ENCODE results near the genes CD300LF, GRIN2C and LLGL2.

GRCh38 chr17:74712842-74713146 lies at the start of gene CD300LF:
TSS of gene CD300LF (minus strand) at chr17:74712923.
- RRBS, result no CpG with 5 or more reads among the region's 7 CpGs
CAGE:
- cytosol, long polyA plus RNA, result no peak
- long polyA plus RNA, result no peak
- nucleus, long polyA plus RNA, result no peak

DNA sequence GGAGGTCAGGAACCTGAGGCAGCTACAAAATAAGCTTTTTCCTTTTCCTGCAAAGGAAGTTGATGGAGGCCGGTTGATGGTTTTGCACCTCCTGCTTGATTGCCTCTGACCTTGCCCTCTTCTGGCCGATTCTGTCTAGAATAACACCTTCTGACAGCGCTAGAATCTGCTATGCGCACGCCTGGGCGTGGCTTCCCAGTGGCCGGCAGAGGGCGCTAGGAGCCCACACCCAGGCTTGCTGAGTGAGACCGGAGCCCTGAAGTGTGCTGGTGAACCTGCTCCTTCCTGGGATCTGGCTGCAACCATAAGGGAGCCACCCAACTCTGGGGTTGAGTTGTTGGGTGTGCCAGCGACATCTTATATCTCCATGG lies 15.1 kb downstream of the TMEM104 start:
- RRBS, result 5% methylated on average over 3 of the region's 10 CpGs
CAGE:
- cytosol, long polyA plus RNA, result no peak
- long polyA plus RNA, result no peak
- nucleus, long polyA plus RNA, result no peak

DNA sequence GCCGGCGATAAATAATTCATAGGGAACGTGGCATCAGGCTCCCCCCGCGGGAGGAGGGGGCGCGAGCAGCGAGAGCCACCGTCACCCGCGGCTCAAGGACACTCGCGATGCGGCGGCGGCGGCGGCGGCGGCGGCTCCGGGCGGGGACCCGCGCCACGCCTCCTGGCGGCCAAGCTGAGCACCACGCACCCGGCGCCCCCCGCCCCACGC lies at the start of gene GRIN2C:
GRIN2C (minus strand) TSS at position 111 of the 210 bp plus-strand sequence.
- RRBS, result 2% methylated on average over 9 of the region's 32 CpGs
CAGE:
- cytosol, long polyA plus RNA, result no peak
- long polyA plus RNA, result no peak
- nucleus, long polyA plus RNA, result no peak

GRCh38 chr17:74861169-74862100 lies 1.8 kb upstream of the GRIN2C start:
- RRBS, result 4% methylated on average over 53 of the region's 107 CpGs
CAGE:
- cytosol, long polyA plus RNA, result no peak
- long polyA plus RNA, result no peak
- nucleus, long polyA plus RNA, result no peak

DNA sequence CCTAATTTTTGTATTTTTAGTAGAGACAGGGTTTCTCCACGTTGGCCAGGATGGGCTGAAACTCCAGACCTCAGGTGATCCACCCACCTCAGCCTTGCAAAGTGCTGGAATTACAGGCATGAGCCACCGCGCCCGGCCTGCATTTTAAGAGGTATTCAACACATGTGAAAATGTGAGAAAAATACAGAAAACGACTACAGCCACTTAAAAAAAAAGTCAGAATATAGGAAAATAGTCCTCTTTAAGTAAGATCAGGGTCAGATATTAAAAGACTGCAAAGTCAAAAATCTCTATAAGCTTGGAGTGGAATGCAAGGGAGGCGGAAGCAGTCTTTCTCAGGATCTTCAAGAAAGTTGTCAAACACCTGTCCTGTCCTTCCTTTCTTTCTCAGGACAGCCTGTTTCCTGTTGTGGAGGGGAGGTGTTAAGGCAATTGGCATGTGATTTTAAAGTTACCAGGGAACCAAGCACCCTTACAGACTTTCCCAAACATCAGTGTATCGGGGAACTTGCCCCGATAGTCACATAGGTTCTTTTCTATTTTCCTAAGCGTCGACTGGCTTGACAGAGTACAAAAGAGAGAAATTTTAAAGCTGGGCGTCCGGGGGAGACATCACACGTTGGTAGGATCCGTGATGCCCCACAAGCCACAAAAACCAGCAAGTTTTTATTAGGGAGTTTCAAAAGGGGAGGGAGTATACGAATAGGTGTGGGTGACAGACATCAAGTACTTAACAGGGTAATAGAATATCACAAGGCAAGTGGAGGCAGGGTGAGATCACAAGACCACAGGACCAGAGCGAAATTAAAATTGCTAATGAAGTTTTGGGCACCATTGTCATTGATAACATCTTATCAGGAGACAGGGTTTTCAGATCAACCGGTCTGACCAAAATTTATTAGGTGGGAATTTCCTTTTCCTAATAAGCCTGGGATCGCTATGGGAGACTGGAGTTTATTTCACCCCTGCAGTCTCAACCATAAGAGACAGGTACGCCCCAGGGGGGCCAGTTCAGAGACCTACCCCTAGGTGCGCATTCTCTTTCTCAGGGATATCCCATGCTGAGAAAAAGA lies 1.9 kb downstream of the ATP5PD start:
- RRBS, result no CpG with 5 or more reads among the region's 20 CpGs
CAGE:
- cytosol, long polyA plus RNA, result no peak
- long polyA plus RNA, result no peak
- nucleus, long polyA plus RNA, result no peak

- RRBS, result no CpG with 5 or more reads among the region's 56 CpGs
CAGE:
- cytosol, long polyA plus RNA, result no peak
- long polyA plus RNA, result no peak
- nucleus, long polyA plus RNA, result no peak
Measured at GRCh38 chr17:75045956-75046817, 582 bp downstream of the ATP5PD start.

GRCh38 chr17:75084216-75084634 lies 3.5 kb upstream of the SLC16A5 start:
- RRBS, result no CpG with 5 or more reads among the region's 10 CpGs
CAGE:
- cytosol, long polyA plus RNA, result no peak
- long polyA plus RNA, result no peak
- nucleus, long polyA plus RNA, result no peak

DNA sequence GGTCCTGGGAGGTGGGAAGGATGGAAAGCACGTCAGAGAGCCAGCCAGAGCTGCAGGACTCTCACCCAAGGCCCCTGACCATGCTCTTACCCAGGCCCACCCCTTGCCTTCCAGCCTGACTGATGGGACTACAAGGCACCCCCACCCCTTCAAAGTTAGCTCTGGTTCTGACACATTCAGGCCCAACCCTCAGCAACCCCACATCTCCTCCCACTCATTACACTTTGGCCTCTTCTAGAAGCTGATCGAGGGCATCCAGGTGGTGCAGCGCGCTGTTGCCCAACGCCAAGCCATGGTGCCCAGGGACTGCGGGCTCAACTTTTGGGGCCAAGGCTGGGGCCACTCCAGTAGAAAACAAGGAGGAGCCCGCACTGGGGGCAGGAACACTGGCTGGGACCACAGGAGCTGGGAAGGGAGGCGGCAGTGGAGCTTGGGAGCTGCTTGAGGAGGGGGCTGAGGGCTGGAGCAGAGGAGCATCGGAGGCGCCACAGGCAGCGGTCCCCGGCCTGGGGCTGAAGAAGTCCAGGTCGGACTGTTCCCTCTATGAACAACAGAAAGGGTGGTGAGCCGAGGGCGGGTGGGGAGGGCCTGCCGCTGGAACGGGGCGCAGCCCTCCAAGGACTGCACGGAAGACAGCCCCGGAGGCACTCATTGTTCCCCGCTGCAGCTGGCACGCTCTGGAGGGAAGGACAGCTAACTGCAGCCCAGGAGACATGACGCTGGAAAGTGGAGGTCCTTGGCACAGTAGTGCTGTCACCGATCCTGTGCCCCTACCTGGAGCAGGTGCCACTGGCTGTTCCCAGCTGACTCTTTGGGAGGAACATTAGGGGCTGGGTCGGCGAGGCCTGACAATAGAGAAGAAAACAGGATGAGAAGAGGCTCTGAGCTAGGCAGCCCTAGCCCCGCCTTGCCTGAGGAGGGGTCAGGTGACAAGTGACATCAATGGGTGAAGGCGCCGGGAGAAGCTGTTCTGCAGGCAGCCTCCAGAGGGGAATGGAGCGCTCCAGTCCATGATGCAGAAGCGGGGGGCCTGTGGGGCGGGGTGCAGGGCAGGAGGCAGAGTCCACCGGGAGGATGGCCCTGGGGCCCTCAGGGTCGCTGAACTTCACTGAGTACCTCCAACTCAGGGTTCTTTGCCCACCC lies 21.5 kb downstream of the GGA3 start:
- RRBS, result 42% methylated on average over 2 of the region's 34 CpGs
CAGE:
- cytosol, long polyA plus RNA, result no peak
- long polyA plus RNA, result no peak
- nucleus, long polyA plus RNA, result no peak

GRCh38 chr17:75244560-75245198 lies 16.7 kb downstream of the GGA3 start:
- RRBS, result no CpG with 5 or more reads among the region's 17 CpGs
CAGE:
- cytosol, long polyA plus RNA, result no peak
- long polyA plus RNA, result no peak
- nucleus, long polyA plus RNA, result no peak

- RRBS, result no CpG with 5 or more reads among the region's 14 CpGs
CAGE:
- cytosol, long polyA plus RNA, result no peak
- long polyA plus RNA, result no peak
- nucleus, long polyA plus RNA, result no peak
Measured at GRCh38 chr17:75313588-75314318, 24.5 kb upstream of the SLC25A19 start.

- RRBS, result no CpG with 5 or more reads among the region's 4 CpGs
CAGE:
- cytosol, long polyA plus RNA, result no peak
- long polyA plus RNA, result no peak
- nucleus, long polyA plus RNA, result no peak
Measured at GRCh38 chr17:75316441-75316984, 27.3 kb upstream of the SLC25A19 start.

DNA sequence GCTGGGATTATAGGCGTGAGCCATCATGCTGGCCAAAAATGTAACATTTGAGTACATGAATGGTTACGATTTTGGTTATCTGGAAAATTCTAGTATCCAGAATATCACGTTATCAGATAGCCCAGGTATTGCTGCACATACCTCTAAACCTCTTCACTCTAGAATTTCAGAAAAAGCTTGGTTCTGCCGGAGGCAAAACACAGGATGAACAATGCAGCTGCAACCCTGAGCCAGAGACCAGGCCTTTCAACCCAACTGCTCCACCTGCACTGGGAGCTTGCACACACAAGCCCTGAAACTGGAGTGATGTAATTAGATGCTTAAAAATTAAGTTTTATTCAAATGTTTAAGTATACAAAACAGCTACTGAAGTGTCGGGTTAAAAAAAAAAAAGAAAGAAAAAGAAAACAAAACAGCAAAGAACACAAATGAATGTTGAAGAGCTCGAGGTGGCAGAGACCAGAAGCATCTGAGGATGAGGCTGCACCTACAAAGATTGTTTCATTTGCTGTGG lies 47.8 kb upstream of the SLC25A19 start:
- RRBS, result no CpG with 5 or more reads among the region's 6 CpGs
CAGE:
- cytosol, long polyA plus RNA, result no peak
- long polyA plus RNA, result no peak
- nucleus, long polyA plus RNA, result no peak

DNA sequence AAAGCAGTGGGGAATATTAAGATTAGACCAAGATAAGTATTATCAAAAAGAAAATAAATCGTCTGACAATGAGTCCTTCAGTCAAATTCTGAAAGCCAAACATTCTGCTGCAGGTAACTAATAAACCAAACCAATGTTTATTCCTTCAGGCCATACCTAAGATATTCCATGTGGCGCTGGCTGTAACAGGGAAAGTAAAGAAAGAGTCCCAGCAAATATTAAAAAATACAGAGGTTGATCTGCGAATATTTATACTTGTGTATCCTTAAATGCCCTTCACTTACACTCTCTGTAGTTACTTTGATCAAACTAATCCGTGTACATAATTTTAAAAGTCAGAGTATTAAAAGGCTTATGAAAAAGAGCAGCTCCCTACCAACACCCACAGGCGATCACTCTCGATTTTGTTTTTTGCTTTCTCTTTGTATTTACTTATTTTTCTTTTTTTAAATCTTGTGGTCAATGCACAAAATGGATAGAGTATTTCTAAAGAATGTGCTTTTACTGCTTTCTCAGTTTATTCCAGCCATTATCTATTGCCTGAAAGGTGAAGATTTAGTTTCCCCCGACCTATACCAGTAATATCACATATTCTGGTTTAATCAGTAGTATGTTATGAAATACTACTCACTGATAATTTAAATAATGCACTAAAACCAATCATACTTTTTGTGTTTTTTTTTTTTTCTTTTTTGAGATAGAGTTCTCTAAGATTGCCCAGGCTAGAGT lies 10.1 kb downstream of the GRB2 start:
- RRBS, result no CpG with 5 or more reads among the region's 7 CpGs
CAGE:
- cytosol, long polyA plus RNA, result no peak
- long polyA plus RNA, result no peak
- nucleus, long polyA plus RNA, result no peak

DNA sequence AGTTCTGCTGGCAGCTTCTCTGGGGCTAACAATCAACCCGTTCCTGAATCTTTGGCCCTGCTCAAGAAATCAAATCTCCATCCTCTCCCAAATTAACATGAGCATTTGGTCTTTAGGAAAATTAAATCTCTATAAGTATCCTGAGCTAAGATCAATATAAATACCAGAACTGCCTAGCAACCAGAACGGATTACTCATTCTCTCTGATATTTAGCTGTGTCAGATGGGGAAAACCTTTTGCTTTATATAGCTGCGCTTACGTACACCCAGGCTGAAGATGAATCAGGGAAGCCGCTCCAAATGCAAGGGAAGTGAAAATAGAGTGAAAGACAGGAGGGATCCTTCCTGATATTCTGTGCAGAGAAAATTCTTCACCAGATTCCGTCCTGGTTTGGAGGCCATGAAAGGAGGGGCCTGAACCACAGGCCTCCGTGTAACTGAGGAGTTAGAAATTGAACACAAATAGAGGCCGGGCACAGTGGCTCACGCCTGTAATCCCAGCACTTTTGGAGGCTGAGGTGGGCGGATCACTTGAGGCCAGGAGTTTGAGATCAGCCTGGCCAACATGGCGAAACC lies 23.4 kb upstream of the GRB2 start:
- RRBS, result no CpG with 5 or more reads among the region's 11 CpGs
CAGE:
- cytosol, long polyA plus RNA, result no peak
- long polyA plus RNA, result no peak
- nucleus, long polyA plus RNA, result no peak

- RRBS, result no CpG with 5 or more reads among the region's 9 CpGs
CAGE:
- cytosol, long polyA plus RNA, result no peak
- long polyA plus RNA, result no peak
- nucleus, long polyA plus RNA, result no peak
Measured at GRCh38 chr17:75455837-75456313, 560 bp upstream of the TMEM94 start.

- RRBS, result no CpG with 5 or more reads among the region's 7 CpGs
CAGE:
- cytosol, long polyA plus RNA, result no peak
- long polyA plus RNA, result no peak
- nucleus, long polyA plus RNA, result no peak
Measured at GRCh38 chr17:75475749-75476235, 19.4 kb downstream of the TMEM94 start.

DNA sequence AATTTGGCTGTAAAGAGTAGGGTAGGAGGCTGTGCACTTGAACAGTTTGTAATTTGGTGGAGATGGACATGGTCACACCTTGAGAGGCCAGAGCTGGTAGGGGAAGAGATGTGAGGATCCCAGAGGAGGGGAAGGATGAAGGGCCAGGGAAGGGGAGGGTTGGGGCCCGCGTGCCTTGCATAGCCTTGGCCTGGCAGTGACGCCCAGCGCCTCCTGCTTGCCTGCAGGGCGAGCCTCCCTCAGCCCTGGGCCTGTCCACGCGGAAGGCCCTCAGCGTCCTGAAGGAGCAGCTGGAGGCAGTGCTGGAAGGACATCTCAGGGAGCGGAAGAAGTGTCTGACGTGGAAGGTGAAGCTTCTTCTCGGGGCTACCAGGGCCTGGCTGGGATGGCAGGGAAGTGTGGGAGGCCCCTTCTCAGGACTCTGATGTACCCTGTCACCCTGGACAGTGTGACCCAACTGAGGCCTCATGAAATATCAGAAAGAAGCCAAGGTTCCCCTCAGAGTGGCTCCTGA lies 28.8 kb downstream of the TMEM94 start:
- RRBS, result no CpG with 5 or more reads among the region's 11 CpGs
CAGE:
- cytosol, long polyA plus RNA, result no peak
- long polyA plus RNA, result no peak
- nucleus, long polyA plus RNA, result no peak

DNA sequence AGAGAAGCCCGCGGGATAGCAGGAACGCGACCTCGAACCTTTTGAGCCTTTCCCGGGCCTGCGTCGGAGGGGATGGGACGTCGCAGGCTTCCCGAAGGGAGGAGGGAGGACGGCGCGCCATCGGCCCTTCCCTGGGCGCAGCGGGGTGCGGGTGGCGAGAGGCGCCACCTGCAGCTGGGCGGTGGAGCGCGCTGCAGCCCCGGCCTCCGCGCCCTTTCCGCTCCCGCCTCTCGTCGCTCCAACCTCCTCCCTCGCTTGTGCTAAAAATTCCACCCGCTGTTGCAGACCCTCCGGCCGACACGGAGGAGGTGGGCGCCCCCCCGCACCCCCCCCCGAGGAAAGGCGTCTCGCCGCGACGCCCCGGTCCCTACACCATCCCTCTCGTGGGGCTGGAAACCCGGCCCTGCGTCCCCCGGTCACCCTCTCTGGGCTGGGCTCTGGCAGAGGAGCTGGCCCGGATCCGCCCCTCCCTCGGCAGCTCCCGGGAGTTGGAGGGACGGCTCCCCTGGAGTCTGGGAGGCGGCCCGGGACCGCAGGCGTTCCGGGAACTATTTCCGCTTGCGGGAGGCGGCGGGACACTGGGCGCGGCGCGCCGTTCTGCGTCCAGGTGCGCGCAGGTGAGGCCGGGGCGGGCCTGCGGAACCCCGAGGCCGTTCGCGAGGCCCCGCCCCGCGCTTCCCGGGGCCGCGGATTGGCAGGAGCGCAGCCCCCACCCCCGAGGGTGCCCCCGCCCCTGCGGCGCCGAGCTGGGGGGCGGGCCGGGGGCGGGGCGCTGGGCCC lies 440 bp upstream of the LLGL2 start:
- RRBS, result 1% methylated on average over 49 of the region's 93 CpGs
CAGE:
- cytosol, long polyA plus RNA, result no peak
- long polyA plus RNA, result no peak
- nucleus, long polyA plus RNA, result no peak

GRCh38 chr17:75525647-75525867 lies at the start of gene LLGL2:
TSS of gene LLGL2 (plus strand) at chr17:75525697.
- RRBS, result 1% methylated on average over 27 of the region's 32 CpGs
CAGE:
- cytosol, long polyA plus RNA, result start-site peak on the plus strand at chr17:75525708-75525754, 287 reads
- long polyA plus RNA, result start-site peak on the plus strand at chr17:75525688-75525757, 211 and 240 reads in 2 replicates
- nucleus, long polyA plus RNA, result start-site peak on the plus strand at chr17:75525687-75525745, 310 reads

- RRBS, result no CpG with 5 or more reads among the region's 13 CpGs
CAGE:
- cytosol, long polyA plus RNA, result no peak
- long polyA plus RNA, result no peak
- nucleus, long polyA plus RNA, result no peak
Measured at GRCh38 chr17:75542120-75542735, 16.7 kb downstream of the LLGL2 start.

All from H1 (cell line).